Rectum (tissue), 1 donor: Measurements from ENCODE around the gene SKOR2.

GRCh38 chr18:46783128-46783478 lies 26.2 kb upstream of the ST8SIA5 start:
- PRO-cap = no peak

GRCh38 chr18:46805912-46806439 lies 49.1 kb upstream of the ST8SIA5 start:
- PRO-cap = no peak

GRCh38 chr18:46829543-46830000 lies 72.7 kb upstream of the ST8SIA5 start:
- PRO-cap = no peak

- PRO-cap = no peak
Observed at GRCh38 chr18:46836128-46836801, 79.4 kb upstream of the ST8SIA5 start.

GRCh38 chr18:47251383-47251815 lies at the start of gene SKOR2:
Gene SKOR2, minus strand, starts transcription at chr18:47251660.
- PRO-cap = no peak

GRCh38 chr18:47799157-47799826 lies 131.2 kb downstream of the SMAD2 start:
- PRO-cap = no peak

DNA sequence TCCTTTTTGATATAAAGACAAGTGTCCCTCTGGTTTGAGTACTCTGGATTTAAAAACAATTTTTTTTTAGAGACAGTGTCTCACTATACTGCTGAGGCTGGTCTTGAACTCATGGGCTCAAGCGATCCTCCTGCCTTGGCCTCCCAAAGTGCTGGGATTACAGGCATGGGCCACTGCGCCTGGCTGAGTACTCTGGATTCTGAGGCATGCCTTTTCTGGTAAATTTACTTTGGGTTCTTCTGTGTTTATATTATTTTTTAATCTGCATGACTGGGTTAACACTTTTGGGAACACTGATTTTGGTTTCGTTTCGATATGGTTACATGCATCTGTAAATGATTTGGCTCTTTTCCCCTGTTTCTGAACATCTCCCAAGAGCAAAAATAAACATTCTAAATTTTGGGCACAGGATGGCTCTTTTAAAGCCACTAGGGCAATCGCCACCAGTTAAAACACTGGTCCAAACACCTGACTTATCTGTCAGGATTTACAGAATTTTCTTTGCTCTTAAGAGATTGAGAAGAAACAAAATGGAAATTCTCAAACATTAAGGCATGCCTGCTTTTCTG lies 113.0 kb downstream of the SMAD2 start:
- PRO-cap = no peak

GRCh38 chr18:47883665-47884160 lies 46.7 kb downstream of the SMAD2 start:
- PRO-cap = no peak

- PRO-cap = no peak
Observed at GRCh38 chr18:47953425-47954116, 23.1 kb upstream of the SMAD2 start.

- PRO-cap = no peak
Observed at GRCh38 chr18:48036309-48036845, 105.9 kb upstream of the SMAD2 start.

GRCh38 chr18:48049567-48050537 lies 119.4 kb upstream of the SMAD2 start:
- PRO-cap = bidirectional peak, plus-strand start at chr18:48050076, minus-strand start at chr18:48049891; bidirectional peak, plus-strand start at chr18:48050413, minus-strand start at chr18:48050231

DNA sequence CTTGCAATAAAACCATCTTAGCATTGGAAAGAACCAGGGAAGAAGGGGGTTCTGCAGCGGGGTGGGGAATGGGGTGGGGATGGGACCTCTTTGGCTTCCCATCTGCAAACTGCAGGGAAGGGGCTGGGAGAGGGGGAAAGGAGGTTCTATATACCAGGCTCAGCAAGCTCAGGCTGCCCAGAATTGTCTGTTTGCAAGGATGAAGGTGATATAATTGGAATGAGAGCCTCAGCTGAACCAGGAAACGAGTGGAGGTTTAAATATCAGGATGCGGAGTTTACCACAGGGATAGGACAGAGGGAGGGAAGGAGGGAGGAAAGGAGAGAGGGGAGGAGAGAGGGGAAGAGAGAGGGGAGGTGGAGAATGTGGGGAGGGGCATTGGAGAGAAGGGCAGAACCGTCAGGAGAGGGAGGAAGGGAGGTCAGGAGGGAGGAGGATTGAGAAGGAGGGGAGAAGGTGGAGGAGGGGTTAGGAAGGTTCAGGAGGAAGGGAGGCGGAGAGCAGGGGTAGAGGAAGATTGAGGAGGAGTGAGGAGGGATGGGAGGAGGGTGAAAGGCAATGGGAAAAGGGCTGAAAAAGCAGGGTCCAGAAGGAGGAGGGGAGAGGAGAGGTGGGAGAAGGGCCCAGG lies 176.4 kb upstream of the SMAD2 start:
- PRO-cap = bidirectional peak, plus-strand start at position 481 of the sequence, minus-strand start at position 185 of the sequence

GRCh38 chr18:48136356-48137503 lies 206.3 kb upstream of the SMAD2 start:
- PRO-cap = bidirectional peak, plus-strand start at chr18:48136300, minus-strand start at chr18:48136426; bidirectional peak, plus-strand start at chr18:48136681, minus-strand start at chr18:48136453; bidirectional peak, plus-strand start at chr18:48136977, minus-strand start at chr18:48136971; bidirectional peak, plus-strand start at chr18:48137159, minus-strand start at chr18:48137148; bidirectional peak, plus-strand start at chr18:48137339, minus-strand start at chr18:48137270; unidirectional peak, minus-strand start at chr18:48137407

DNA sequence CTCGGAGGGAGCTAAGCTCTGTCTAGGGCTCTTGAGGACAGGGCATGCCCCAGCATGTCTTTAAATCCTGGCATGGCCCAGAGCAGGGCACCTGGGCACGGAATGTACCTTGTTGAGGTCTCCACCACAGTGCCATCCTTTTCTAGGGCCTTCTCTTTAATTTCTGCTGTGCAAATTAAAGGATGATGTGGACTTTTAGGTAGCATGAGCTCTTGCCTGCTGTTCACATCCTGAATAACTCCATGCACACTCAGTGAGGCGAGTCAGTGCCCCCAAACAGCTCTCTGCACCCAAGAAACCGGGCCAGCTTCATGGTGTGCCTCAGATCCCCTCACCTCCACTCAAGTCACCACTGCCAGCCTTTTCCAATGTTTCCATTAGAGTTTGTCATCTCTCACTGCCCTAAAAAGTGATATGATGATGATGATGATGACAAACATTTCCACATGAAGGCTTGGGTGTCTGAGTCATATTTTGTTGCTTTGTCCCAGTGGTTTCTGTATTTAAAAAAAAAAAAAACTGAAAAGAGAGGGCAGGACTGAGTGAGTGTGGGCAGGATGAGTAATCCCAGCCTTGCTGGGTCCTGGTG lies 78.9 kb downstream of the ZBTB7C start:
- PRO-cap = no peak

DNA sequence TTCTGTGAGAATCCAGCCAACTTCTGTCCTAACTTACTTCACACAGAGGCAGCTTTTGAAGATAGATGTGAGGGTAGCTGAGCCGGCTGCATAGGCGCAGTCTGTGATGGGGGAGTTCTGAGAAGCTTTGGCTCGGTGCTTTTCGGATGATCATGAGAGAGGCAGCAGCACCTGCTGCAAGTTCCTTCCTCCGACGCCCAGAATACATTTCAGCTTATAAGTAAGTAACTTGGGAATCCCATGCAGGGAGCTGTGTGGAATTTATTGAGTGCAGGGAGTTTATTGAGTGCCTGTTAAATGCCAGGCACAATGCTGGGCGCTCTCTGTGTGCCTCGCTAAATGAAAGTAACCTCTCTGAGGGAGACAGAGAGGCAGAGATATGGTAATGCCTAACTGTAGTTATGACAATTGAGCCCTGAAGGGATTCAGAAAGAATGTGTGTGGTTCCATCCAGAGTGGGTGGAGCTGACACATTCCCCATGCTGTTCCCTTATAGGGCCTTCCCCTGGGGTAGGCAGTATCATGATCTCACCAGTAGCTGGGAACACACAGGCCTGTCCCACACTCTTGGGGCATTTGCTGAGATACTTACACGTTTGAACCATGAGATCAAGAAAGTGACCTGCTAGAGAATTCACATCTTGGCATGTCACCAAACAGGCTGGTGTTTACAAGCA lies 9.0 kb downstream of the CTIF start:
- PRO-cap = no peak

DNA sequence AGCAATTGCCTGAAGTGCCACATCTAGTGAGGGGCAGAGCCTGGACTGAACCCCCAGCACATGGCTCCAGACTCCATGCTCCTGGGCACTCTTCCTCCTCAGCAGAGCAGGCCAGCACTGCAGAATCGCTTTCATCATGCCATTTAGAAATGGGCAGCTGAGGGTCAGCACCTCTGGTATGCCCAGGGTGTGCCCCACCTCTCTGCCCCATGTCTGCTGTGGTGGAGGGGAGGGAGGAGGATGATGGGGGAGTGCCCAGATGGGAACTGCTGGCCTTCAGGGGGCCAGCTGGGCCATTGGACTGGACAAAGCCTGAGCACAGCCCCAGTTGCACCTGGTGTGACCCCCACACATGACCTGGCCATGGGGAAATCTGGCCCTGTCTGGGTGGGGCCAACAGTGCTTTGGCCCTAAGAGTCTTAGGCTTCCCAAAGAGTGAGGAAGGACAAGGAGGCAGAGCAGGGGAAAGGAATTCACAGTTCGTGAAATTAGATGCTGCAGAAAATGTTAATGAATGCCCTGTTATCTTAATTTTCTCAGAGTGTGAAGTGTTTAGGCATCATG lies 44.1 kb downstream of the CTIF start:
- PRO-cap = no peak

- PRO-cap = no peak
Observed at GRCh38 chr18:48589818-48590420, 51.1 kb downstream of the CTIF start.

- PRO-cap = bidirectional peak, plus-strand start at chr18:48616295, minus-strand start at chr18:48616164
Observed at GRCh38 chr18:48615880-48616506, 77.2 kb downstream of the CTIF start.

GRCh38 chr18:48711429-48712023 lies 172.7 kb downstream of the CTIF start:
- PRO-cap = no peak

- PRO-cap = bidirectional peak, plus-strand start at chr18:48724726, minus-strand start at chr18:48724508
Observed at GRCh38 chr18:48724453-48724785, 185.6 kb downstream of the CTIF start.